Sigmoid colon (tissue), 4 donors: ENCODE results near the genes STK4 and SDC4.

DNA sequence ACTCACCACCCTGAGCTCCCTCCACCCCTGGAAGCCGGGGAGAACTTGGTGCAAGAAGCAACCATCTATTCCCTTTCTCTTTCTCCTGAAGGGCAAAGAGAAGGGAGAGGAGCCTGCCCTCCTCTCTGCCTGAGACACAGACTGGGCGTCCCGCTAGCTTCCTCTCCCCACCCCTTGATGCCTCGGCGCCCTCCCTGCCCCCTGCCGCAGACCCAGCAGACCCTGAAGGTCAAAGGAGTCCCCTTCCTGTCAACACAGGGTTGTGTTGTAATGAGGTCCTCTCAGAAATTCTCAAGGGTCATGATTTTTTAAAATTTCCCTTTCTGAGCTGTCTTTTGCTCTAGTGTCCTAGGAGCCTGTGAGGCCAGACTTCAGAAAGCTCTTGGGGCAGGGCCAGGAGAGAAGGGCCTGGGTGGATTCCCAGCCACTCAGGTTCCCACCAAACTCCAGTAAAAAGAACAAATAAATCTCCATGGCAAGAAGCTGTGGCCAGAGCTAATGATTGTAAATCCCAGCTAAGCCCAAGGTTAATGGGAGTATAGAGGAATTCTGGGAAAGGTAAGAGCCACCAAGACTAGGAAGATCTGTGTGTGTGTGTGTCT is 922 bp upstream of the JPH2 start:
- PRO-cap, result no peak
- RAMPAGE, long total RNA, 4 experiments, result no peak in any of the 4 experiments

DNA sequence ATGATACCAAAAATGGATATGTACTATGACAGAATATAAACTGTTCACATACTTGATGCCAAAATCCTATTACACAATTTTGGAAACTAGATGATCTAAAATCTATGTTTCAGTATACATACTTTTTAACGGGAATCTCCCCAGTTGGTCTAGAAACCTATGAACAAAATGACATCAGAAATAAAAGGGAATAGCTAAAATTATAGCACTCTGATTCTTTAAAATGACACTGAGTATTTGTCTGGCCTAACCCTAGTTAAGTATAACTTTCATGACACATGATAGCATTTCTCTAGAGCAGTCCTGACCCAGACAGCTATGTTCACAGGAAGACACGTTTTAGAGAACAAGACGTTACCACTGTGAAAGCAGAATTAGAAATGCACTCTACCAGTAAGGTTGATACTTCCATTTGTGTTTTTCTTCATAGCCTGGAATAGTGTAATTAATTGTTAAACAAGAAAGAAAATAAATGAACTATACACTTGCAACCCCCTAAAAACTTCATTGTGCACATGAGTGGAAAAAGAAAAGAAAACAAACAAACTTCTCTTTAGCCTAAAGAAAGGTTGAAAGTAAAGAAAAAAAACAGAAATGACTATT is 3.3 kb downstream of the OSER1 start:
- PRO-cap, result no peak
- RAMPAGE, long total RNA, 4 experiments, result no peak in any of the 4 experiments

DNA sequence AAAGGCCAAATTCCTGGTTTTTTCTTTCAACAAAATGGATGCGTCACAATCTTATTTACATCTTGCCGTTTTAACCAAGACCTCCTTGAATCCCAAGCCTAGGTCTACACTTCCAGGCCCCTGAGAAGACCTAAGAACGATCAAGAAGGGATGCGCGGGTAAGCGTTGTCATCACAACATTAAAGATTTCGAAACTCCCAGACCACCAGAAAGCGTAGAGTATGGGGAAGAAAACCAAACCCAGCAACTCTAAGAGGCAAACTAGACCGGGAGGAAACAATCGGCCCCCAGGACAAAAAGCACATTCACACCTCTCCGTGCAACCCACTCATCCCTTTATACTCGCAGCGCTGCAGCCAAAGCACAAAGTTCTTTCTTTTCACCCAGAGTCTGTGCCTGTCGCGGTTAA is 866 bp downstream of the OSER1 start:
- PRO-cap, result no peak
- RAMPAGE, long total RNA, 4 experiments, result no peak in any of the 4 experiments

DNA sequence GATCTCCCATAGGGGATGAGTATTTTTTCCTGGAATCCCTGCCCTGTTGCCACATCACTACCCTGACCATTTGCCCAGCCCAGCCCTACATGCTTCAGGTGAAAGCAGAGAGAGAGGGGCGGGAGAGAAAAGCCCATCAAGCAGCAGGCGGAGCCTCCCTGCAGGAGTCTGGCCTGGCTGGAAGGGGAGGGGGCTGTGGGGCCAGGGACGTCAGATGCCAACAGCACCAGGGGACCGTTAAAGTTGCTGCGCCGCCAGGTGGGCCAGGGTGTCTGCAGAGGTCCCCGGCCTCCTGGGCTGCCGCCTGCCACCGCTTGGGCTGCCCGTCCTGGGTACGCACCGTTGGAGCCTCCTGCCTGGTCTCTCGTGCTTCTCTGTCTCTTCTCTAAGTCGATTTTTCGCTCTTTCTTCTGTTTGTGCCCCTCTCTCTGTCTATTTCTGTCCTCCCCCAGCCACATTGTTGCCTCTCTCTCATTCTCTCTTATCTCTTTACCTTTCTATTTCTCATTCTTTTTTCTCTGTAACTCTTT is 694 bp upstream of the R3HDML start:
- PRO-cap, result no peak
- RAMPAGE, long total RNA, 4 experiments, result no peak in any of the 4 experiments

- PRO-cap, result no peak
- RAMPAGE, long total RNA, 4 experiments, result no peak in any of the 4 experiments
These were observed 33.3 kb downstream of the HNF4A start for GRCh38 chr20:44388377-44389543.

DNA sequence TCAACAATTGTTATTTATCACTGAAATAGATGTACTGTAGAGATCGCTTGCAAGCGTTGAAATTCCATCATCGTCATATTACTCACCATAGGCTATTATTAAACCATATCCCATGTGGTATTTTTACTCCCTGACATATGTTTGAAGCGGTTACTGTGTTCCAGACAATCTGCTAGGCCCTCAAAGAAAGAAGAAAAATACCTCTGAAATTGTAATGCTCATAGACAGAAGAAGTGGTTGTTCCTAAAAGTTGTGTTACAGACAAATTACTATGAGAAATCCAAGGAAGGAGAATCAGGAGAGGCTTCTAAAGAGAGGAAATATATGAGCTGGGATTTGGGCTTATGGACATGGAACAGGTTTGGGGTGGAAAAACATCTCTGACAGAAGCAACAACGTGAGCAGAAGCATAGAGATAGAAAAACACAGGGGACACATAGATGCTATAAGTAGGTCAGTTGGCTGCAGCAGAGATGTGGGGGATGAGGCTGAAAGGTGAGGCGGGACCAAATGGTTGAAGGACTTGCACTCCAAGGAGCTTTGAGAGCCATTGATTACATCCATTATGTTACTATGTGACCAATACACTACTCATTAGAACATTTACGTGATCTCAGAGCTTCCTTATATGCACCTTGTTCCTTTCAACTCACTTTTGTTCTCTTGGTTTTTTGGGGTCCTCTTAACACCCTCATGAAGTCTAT is 48.1 kb upstream of the TTPAL start:
- PRO-cap, result no peak
- RAMPAGE, long total RNA, 4 experiments, result no peak in any of the 4 experiments

DNA sequence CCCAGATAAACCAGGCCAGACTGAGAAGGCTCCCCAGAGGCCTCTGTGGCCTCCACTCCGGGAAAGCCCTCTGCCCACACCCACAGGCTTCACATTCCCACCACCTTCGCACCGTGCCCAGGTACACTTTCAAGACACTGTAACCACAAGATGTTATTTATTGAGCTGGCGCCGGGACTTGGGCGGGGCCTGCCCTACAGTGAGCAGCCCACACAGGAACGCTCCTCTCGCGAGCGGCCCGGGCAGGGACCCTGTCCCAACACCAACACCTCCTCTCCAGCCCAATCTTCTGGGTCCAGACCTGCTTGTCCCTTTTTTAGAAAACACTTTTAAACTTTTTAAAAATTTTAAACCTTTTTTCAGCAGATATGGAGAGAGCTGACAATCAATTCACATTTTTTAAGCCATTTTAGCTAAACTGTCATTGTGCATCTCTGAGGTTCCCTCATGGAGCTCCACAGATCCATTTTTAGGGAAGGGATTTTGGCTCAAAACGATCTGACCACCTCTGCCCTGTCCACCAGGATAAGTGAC is 33.0 kb downstream of the ADA start:
- PRO-cap, result no peak
- RAMPAGE, long total RNA, 4 experiments, result no peak in any of the 4 experiments

GRCh38 chr20:44646790-44647228 is 4.7 kb downstream of the ADA start:
- PRO-cap, result no peak
- RAMPAGE, long total RNA, 4 experiments, result no peak in any of the 4 experiments

DNA sequence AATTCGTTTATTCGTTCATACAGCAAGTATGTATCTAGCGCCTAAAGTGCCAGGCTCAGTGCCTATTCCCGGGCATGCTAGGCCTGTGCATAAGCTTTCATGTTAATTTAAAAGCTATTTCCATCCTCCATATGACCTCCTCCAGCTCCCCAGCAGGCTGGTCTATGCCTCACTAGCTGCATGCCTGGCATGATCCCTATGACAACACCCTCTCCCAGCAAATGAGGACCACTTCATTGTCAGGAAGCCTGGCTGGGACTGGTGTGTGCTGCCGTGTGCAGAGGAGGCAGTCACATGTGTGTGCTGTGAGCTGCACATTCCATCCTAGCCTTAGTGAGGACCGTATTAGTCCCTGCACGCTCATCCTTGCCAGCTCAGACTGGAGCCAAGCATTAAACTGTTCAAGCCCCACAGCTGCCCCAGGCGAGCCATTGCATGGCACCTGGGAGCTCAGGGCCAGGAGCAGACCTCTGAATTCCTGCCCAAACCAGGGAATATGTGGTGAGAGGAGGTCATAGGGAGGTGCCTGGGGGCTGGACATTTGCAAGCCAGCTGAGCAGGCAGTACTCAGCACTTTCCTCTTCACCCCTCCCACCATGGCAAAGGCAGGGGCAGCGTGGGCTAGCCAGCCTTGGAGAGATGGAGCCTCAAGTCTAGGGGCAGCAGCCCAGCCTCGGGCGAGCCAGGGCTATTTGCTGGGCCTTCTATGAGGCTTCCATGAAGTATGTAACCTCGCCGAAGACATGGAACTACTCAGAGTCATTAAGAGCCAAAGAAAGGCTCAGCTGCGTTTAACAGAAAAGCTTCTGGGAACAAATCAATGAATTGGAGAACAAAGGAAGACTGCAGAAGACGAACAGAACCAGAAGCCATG is 8.7 kb upstream of the CCN5 start:
- PRO-cap, result bidirectional peak, plus-strand start at position 322 of the sequence, minus-strand start at position 260 of the sequence
- RAMPAGE, long total RNA, 4 experiments, result no peak in any of the 4 experiments

- PRO-cap, result no peak
- RAMPAGE, long total RNA, 4 experiments, result no peak in any of the 4 experiments
These were observed 5.5 kb downstream of the CCN5 start for GRCh38 chr20:44720567-44721126.

DNA sequence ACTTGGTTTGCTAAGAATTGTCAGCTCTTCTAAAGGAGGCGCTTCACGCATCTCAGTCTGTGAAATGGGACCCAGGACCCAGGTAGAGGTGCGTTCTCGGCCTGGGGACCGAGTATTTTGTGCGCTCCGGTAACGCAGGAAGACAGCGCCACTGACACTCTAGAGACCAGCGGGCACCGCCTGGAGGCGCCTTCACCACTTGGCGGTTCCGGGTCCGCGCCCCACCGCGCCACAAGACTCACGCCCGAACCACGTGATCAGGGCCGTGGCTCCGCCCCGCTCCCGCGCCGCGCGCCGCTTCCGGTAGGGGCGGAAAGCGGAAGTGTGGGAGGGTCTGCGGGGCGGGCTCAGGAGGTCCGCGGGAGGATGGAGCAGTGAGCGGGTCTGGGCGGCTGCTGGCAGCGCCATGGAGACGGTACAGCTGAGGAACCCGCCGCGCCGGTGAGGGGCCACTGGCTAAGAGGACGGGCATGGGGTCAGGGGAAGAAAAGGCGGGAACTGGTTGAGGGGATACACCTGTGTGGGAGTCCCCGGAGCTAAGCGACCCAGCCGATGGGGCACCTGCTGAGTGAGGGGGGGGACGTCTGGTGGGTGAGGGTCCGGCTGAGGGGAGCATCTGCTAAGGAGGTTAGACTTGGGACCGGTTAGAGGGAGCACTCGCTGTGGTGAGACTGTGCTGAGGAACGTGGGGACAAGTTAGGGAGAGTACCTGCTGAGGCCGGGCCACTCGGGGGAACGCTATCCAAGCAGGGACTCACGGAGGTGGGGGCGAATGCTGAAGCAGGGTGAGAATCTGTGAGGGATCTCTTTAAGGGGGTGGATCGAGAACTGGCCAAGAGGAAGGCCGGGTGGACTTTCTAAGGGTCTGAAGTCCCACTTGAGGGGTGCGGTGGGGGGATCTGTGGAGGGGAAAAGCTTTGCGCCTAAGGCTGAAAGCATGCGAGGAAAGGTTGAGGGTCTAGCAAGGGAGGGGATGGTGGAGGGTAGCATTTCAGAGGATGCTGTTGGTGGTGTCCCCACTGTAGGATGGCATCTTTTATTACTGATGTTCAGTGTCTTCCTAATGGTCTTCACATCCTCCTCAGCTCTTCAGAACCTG is at the start of gene STK4:
TSS of gene STK4 (plus strand) at position 350 of the 1,099 bp plus-strand sequence.
- PRO-cap, result bidirectional peak, plus-strand start at position 350 of the sequence, minus-strand start at position 208 of the sequence
- RAMPAGE, long total RNA, 4 experiments, result start-site peak on the plus strand in 4 of 4 experiments, centred at positions 352 to 377 of the sequence, 69 to 298 reads per replicate

GRCh38 chr20:44970140-44970911 is 4.0 kb downstream of the STK4 start:
- PRO-cap, result no peak
- RAMPAGE, long total RNA, 4 experiments, result no peak in any of the 4 experiments

DNA sequence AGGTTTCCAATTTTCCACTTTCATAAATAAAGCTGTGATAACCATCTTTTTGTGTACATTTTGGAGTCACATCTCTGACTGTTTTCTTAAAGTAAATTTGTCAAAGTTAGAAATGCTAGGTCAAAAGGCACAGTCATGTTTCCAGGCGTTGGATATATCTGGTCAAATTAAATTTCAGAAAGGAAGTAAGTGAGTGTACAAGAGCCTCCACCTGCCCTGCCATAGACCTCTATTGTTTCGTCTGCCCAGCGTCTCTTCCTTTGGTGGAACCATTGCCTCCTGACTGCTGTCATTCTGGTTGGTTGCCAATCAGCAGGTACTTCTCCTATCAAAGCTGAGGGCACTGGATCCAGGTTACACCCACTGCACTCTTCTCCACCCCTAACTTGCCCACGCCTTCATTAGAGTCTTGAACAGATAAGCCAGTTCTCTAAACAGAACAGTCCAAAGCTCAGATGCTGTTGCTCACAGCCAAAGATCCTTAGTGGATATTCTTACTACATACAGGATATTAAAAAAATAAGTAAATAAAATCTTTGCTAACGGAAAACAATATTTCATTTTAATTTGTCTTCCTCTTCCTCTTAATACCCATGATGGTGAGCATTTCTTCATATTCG is 2.6 kb upstream of the WFDC5 start:
- PRO-cap, result no peak
- RAMPAGE, long total RNA, 4 experiments, result no peak in any of the 4 experiments

GRCh38 chr20:45326301-45326782 is 18.2 kb upstream of the MATN4 start:
- PRO-cap, result no peak
- RAMPAGE, long total RNA, 4 experiments, result no peak in any of the 4 experiments

DNA sequence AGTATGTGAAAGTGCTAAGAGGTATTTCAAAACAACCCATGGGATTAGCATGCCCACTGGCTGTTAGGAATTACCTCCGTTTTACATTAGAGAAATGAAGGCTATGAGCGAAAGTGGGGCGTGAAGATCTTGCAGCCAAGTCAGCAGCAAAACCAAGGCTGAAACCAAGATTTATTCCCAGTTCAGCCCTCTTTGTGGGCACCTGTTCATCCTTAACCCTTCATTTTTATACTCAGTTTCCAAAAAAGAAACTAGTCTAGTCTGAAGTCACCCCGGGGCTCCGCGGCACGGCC is 9.7 kb downstream of the SDC4 start:
- PRO-cap, result no peak
- RAMPAGE, long total RNA, 4 experiments, result no peak in any of the 4 experiments

- PRO-cap, result no peak
- RAMPAGE, long total RNA, 4 experiments, result no peak in any of the 4 experiments
These were observed 1.3 kb downstream of the SDC4 start for GRCh38 chr20:45346959-45347371.

DNA sequence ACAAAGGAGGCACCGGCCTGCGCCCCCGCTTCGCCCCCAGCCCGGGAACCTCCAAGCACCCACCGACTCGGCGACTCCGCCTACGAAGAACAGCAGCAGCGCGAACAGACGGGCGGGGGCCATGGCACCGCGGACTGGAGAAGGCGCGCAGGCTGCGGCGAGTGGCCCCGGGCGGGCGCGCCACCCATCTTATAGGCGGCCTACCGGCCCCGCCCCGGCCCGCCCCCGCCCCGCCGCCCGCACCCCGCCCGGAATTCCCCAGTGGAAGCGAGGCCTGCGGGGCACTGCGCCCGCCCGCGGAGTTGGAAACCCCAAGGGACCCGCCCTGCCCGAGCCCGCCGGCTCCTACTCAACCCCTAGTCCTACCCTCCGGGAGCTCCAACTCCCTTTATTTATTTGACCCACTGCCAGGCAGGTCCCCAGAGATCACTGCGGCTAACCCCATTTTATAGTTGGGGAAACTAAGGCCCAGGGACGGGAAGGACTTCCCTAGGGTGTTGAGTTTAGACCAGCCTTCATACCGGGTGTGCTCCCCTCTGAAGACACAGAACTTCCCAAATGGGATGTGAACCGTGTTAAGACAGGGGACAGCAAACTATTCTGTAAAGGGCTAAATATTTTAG is at the start of gene SDC4:
TSS of gene SDC4 (minus strand) at position 163 of the 623 bp plus-strand sequence.
- PRO-cap, result bidirectional peak, plus-strand start at position 261 of the sequence, minus-strand start at position 136 of the sequence
- RAMPAGE, long total RNA, 4 experiments, result start-site peak on the minus strand in 4 of 4 experiments, centred at positions 164 to 167 of the sequence, 113 to 478 reads per replicate

- PRO-cap, result bidirectional peak, plus-strand start at chr20:45359215, minus-strand start at chr20:45359082
- RAMPAGE, long total RNA, 4 experiments, result no peak in any of the 4 experiments
These were observed 3.8 kb upstream of the SYS1 start for GRCh38 chr20:45358891-45359771.

GRCh38 chr20:45408767-45409090 is 640 bp downstream of the DBNDD2 start:
- PRO-cap, result no peak
- RAMPAGE, long total RNA, 4 experiments, result no peak in any of the 4 experiments

GRCh38 chr20:45432351-45432727 is 16.4 kb downstream of the PIGT start:
- PRO-cap, result no peak
- RAMPAGE, long total RNA, 4 experiments, result no peak in any of the 4 experiments